ENCODE measurements around the genes FAT4, SLC25A31, PLK4 and SCLT1.

DNA sequence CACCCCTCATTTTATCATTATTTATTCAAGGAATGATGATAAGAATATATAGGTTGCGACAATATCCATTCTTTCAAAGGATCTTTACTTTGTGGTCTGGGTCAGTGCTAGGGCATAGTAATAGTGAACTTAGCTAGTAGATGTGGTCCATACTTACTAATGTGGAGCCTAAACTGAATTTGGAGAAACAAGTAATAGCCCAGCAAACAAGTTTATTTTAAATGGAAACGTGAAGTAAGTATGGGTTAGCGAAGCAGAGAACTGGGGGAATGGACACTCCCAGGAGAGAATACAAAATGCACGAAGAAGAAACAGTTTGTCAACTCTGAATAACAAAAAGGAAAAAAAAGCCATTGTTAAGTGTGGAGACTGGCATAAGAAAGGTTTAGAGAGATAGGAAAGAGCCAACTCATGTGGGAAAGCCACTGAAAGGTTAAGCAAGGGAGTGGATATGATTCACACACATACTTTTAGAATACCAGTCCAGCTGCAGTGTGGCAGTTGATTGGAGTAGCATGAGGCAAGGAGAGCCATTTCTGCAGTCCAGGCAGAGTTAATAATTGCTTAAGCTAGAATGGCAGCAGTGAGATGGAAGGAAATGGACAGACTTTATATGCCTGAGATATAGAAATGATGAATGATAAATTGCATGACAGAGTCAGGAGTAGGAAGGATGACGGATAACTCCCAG lies 37.0 kb upstream of the ADAD1 start:
- CAGE, long polyA plus RNA: no peak
- RRBS: no CpG with 5 or more reads among the region's 5 CpGs

- CAGE, long polyA plus RNA: no peak
- RRBS: no CpG with 5 or more reads among the region's 4 CpGs
Measured at GRCh38 chr4:123028084-123028653, 105.3 kb downstream of the SPATA5 start.

DNA sequence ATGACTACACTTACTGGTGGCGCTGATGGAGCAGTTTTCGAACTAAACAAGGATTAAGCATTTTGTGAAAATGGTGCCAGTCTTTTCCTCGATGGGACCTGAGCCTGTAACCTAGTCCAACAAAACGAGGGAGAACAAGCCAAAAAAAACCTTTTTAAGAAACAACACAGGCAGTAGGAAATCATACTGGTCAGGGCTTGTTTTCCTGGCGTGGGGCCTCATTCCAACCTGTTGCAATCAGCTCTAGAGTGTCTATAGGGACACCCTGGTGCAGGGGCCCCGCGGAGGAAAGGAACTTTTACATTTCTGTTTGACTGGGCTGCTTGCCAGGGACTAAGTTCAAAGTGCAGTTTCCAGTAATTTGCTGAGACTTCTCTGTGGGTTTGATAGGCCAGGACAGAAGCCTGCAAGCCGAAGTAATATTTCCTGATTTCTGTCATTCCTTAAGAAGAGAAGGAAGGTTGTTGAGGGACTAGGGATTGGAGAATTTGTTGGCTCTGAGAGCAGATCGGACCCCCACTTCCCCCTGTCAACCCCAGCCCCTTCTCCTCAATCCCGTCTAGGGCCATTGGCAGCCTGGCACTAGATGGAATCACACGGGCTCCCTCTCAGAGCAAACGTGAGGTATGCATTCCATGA lies 158.9 kb downstream of the SPRY1 start:
- CAGE, long polyA plus RNA: no peak
- RRBS: no CpG with 5 or more reads among the region's 12 CpGs

DNA sequence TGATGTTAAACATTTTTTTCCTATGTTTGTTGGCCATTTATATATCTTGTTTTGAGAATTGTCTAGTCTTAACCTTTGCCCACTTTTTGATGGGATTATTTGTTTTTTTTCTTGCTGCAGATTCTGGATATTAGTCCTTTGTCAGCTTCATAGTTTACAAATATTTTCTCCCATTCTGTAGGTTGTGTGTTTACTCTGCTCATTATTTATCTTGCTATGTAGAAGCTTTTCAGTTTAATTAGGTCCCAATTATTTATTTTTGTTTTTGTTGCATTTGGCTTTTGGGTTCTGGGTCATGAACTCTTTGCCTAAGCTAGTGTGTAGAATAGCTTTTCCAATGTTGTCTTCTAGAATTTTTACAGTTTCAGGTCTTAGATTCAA lies 169.9 kb downstream of the SPRY1 start:
- CAGE, long polyA plus RNA: no peak

DNA sequence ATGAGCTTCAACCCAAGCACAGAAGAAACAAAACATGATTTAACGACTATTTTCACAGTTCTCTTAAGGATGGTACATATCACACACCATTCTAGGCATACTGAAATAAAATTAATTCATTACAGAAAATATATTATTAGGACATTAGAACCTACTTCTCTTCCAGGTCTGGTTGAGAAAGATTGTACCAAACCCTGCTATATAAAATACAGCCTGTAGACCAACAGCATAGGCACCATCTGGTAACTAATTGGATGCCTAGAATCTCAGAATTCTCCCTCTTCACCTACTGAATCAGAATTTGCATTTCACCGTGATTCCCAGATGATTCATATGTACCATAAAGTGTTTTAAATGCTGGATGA lies 280.2 kb downstream of the ANKRD50 start:
- CAGE, long polyA plus RNA: no peak
- RRBS: no CpG with 5 or more reads among the region's 2 CpGs

GRCh38 chr4:125314526-125315517 lies at the start of gene FAT4:
Gene FAT4, plus strand, starts transcription at chr4:125314955.
- CAGE, long polyA plus RNA: no peak
- RRBS: 0% methylated on average over 7 of the region's 69 CpGs

- CAGE, long polyA plus RNA: no peak
- RRBS: 1% methylated on average over 11 of the region's 49 CpGs
Measured at GRCh38 chr4:125315901-125316849, 1.4 kb downstream of the FAT4 start.

GRCh38 chr4:127730023-127730733 lies at the start of gene SLC25A31:
Gene SLC25A31, plus strand, starts transcription at chr4:127730400.
- CAGE, long polyA plus RNA: no peak
- RRBS: 93% methylated on average over 9 of the region's 58 CpGs

DNA sequence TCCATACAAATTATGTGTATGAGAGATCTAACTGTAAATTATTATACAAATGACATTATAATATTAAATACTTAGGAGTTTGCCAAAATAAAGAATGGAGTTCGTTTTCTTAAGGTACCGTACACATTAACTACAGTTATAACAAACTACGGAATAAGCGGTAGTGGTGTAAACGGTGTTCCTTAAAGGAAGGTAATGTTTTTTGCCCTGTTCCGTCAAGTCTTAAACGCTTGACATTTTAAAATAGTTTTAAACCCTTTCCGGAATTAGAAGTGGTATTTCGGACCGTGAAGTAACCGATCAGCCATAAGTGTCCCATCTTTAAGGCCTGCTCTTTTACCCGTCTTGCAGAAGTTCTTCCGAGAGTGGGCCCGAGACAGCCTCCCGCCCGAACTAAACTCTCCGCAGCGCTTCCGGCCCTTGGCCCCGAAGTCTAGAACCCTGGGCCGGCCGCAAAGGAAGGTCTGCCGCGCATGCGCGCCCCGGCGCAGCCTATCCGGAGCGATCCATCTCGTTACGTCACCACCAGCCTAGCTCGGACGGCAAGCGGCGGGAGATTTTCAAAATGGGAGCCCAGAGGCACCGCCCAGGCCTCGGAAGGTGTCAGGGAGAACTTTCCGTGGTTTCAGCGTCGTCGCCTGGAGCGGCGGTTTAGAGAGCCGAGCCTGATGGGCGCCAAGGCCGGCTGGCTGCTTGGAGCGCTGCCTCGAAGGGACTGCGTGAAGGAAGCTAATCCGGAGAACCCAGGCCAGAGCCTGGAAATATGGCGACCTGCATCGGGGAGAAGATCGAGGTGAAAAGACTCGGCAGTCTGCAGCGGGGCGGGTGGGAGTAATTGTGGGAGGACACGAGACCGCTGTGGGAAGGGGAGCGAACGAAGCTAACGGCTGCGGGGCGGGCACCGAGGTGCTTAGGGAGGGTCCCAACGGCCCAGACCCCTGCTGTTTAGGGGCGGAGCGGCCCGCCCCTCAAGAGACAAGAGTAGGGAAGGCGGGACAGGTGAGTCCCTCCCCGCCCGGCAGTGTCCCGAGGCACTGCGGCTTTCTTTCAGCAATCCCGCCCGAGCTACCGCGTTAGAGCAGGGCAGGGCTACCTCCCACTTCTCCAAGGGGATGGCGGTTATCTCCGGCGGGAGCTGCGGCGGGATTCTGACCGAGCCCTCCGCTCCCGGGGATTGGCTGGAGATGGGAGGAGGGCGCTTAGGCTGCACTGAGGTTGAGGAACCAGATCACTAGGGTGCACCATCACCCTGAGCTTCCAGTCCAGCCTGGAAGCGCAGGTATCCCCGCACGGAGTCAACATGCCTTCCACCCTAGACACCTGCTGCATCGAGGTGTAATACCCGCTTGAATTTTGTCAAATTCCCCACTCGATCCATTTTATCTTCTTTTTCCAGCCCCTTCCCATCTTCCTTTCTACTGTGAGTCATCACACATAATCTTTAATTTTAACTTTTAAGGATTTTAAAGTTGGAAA lies at the start of gene PLK4:
TSS of gene PLK4 (plus strand) at position 522 of the 1,476 bp plus-strand sequence.
- CAGE, long polyA plus RNA: no peak
- RRBS: 1% methylated on average over 22 of the region's 93 CpGs

- CAGE, long polyA plus RNA: no peak
- RRBS: no CpG with 5 or more reads among the region's 8 CpGs
Measured at GRCh38 chr4:128454433-128455024, 166.9 kb upstream of the PGRMC2 start.

DNA sequence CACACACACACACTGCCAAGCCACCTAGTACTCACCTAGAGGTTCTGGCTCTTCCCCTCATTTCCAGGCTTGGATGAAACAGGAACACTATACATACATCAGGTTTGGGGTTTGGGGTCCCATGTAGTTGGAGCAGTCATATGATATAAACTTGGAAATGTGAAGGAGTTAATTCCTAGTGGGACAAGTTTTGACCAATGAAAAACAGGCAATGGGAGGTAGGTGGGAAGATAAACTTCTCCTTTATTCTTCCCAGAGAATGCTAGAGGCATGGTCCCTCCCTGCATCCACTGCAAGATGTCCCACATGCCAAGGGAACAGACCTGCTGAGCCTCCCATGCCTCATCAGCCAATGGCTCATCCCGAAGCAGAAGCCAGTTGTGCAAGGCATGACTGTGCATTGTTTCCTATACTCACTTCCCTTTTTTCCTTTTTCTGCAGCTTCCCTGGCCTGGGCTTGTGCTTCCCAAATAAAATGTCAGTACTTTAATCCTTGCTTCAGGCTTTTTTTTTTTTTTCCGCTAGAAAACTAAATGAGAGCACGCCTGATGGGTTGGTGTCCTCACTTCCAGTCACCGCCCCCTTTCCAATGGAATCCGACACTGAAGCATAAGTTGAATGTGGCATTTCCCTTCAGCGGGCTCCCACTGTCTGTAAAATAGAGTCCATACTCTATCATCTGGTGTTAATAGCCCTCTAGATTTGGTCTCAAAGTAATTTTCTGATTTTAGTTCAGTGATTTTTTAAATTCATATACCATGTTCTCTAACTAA lies 239.1 kb upstream of the JADE1 start:
- CAGE, long polyA plus RNA: no peak
- RRBS: no CpG with 5 or more reads among the region's 6 CpGs

DNA sequence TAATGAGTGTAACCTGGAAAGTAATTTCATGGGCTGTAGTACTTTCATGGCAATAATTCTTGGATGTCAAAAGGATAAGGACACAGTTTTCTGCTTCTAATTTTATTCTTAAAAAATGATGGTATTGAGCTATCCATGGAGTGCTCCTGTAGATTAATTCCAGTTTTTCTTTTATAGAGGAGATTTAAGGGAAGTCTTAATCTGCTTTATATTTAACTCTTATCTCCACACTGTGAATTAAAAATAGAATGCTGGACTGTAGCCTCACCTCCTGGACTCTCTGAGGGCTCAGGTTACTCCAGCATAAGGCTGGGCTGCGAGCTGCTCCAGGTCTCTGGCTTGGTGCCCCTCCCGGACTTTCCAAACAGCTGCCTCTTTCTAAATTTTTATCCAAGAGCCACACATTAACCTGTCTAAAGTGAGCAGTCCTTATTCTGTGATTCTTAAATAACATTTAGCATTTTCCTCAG lies 218.8 kb upstream of the JADE1 start:
- CAGE, long polyA plus RNA: no peak
- RRBS: no CpG with 5 or more reads among the region's 2 CpGs

DNA sequence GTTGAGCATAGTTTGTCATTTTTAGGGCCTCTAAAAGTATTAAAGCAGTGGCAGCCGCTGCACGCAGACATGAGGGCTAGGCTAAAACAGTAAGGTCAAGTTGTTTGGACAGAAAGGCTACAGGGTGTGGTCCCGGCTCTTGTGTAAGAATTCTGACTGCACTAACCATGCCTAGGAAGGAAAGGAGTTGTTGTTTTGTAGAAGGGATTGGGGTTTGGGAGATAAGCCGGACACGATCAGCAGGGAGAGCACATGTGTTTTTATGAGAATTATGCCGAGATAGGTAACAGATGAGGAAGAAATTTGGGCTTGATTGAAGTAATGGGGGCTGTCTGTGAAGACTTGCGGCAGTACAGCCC lies 166.6 kb upstream of the JADE1 start:
- CAGE, long polyA plus RNA: no peak
- RRBS: no CpG with 5 or more reads among the region's 7 CpGs

- CAGE, long polyA plus RNA: no peak
- RRBS: no CpG with 5 or more reads among the region's 1 CpG
Measured at GRCh38 chr4:128873733-128874302, 64.3 kb downstream of the JADE1 start.

GRCh38 chr4:129093007-129094155 lies at the start of gene SCLT1:
Gene SCLT1, minus strand, starts transcription at chr4:129093539.
- CAGE, long polyA plus RNA: no peak
- RRBS: no CpG with 5 or more reads among the region's 68 CpGs

DNA sequence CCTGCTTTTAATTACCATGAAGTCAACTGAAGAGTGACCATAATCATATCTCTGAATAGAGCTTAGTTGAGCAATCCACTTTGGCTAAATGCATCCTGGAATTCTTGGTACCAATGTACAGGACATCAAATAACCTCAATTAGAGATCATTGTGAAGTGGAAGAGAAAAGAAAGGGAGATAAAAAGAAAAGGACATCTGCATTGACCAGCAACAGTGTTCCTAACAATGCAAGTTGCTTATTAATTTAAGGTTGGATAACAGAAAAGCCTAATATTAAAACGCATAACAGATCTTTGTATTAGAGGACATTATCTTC lies 1552.2 kb upstream of the PCDH10 start:
- CAGE, long polyA plus RNA: no peak
- RRBS: no CpG with 5 or more reads among the region's 1 CpG

DNA sequence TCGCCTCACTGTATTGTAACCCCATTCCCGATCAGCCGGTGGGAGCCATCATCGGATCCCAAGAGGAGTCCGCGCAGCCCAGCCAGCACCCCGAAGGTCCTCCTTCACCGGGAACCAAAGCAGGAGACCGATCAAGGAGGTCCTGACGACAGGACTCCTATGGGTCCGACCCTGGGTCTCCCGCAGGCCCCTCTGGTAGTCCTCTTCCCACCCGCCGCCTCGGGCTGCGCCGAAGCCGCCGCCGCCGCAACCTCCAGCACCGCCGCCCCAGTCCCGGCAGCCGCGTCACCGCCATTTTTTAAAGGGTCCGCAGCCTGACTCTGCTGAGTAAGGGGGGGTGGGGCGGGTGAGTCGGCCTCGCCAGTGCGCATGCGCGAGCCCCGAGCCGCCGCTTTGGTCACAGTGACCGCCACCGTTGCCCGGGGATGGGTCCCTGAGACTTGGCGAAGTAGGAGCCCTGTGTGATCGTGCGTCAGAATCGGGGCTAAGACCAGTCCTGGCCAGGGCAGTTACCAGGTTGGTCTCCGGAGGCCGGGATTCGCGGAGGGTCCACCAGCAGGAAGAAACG lies 1419.3 kb upstream of the PCDH10 start:
- CAGE, long polyA plus RNA: no peak
- RRBS: no CpG with 5 or more reads among the region's 49 CpGs

DNA sequence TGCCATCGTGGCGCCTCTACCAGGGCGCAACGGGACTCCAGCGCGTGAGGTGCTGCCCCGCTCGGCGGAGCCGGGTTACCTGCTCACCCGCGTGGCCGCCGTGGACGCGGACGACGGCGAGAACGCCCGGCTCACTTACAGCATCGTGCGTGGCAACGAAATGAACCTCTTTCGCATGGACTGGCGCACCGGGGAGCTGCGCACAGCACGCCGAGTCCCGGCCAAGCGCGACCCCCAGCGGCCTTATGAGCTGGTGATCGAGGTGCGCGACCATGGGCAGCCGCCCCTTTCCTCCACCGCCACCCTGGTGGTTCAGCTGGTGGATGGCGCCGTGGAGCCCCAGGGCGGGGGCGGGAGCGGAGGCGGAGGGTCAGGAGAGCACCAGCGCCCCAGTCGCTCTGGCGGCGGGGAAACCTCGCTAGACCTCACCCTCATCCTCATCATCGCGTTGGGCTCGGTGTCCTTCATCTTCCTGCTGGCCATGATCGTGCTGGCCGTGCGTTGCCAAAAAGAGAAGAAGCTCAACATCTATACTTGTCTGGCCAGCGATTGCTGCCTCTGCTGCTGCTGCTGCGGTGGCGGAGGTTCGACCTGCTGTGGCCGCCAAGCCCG lies 2.9 kb downstream of the PCDH10 start:
- CAGE, long polyA plus RNA: no peak
- RRBS: 2% methylated on average over 19 of the region's 62 CpGs

GRCh38 chr4:133152477-133153114 lies 3.5 kb downstream of the PCDH10 start:
- CAGE, long polyA plus RNA: no peak
- RRBS: 2% methylated on average over 2 of the region's 23 CpGs

DNA sequence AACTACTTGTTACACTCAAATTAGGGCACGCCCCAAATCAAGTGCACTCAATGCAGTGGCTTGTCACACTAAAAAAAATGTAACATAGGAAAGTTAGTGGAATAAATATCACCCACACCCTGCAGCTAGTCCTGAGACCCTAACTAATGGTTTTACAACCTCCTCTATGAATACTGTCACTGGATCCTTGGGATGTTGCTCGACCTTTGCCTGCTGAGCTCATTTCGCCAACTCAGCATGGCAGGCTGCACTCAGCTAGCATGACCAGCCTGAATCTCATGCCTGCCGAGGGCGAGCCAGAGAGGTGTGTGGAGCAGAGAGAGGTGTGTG lies 410.7 kb downstream of the PCDH10 start:
- CAGE, long polyA plus RNA: no peak
- RRBS: no CpG with 5 or more reads among the region's 5 CpGs

Measured in osteoblast (primary cell).